Mesenchymal stem cell of adipose (primary cell): Measurements from ENCODE around the gene NHLRC3.

- CAGE, long polyA plus RNA: no peak
Measured at GRCh38 chr13:36417926-36418401, 14.3 kb upstream of the CCNA1 start.

DNA sequence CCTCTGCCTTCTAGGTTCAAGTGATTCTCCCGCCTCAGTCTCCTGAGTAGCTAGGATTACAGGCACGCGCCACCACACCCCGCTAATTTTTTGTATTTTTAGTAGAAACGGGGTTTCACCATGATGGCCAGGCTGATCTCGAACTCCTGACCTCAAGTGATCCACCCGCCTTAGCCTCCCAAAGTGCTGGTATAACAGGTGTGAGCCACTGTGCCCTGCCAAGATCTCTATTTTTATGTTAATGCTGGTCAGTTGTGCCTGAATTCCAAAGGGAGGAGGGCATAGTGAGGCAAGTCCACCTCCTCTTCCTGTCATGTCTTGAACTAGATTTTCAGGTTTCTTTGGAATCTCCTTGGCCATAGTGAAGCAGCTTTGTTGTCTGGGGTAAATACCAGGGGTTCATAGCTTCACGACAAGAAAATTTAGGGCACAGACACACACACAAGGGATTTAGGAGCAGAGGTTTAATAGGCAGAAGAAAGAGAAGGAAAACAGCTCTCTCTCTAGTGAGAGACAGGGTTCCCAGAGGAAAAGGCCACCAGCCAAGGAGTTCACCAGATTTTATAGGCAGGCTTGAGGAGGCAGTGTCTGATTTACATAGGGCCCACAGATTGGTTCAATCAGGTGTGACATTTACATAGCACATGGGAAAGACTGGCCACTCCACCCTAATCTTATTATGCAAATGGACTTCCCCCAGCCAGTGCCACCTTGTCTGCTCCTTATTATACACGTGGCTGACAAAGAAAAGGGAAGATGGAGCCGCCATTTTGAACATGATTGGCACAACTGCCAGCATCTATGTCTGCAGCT lies 57.0 kb upstream of the RFXAP start:
- CAGE, long polyA plus RNA: no peak

DNA sequence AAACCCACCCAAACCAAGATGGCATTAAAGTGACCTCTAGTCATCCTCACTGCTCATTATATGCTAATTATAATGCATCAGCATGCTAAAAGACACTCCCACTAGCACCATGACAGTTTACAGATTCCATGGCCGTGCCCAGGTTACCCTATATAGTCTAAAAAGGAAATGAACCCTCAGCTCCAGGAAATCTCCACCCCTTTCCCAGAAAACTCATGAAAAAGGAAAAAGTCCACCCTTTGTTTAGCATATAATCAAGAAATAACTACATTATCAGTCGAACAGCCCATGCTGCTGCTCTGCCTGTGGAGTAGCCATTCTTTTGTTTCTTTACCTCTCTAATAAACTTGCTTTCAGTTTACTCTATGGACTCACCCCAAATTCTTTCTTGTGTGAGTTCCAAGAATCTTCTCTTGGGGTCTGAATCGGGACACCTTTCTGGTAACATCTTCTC lies 43.4 kb downstream of the RFXAP start:
- CAGE, long polyA plus RNA: no peak

GRCh38 chr13:37090917-37091448 lies 14.5 kb downstream of the CSNK1A1L start:
- CAGE, long polyA plus RNA: no peak

GRCh38 chr13:37471971-37472355 lies 126.6 kb downstream of the POSTN start:
- CAGE, long polyA plus RNA: no peak

- CAGE, long polyA plus RNA: no peak
Measured at GRCh38 chr13:38121307-38121595, 228.4 kb upstream of the UFM1 start.

- CAGE, long polyA plus RNA: no peak
Measured at GRCh38 chr13:39010387-39011414, 20.1 kb upstream of the STOML3 start.

- CAGE, long polyA plus RNA: no peak
Measured at GRCh38 chr13:39038157-39039060, at the start of gene NHLRC3. NHLRC3 (plus strand) TSS chr13:39038456.

DNA sequence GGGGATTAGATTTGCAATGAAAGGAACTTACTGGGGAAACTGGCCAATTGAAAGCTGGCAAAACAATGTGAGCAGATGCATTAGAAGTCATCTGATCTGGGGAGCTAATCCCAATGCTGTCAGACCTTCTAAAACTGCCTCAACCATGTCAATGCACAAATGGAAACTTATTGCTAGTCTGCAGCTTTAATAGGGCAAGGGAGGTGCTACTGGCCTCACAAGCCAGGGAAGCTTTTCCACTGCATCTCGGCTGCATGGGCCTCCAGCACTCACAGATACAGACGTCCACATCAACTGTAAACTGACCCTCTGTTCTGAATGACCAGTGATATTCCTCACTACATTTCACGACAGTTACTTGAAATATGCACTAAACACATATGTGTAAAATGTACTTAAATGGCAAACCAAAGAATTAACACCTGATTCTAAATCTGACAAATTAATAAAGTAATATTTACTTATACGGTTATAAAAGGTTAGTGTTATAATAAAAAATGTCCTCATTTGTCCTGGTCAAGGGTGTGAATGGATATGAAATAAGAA lies 154.0 kb downstream of the LHFPL6 start:
- CAGE, long polyA plus RNA: no peak

- CAGE, long polyA plus RNA: no peak
Measured at GRCh38 chr13:39452438-39452718, 150.6 kb downstream of the LHFPL6 start.

DNA sequence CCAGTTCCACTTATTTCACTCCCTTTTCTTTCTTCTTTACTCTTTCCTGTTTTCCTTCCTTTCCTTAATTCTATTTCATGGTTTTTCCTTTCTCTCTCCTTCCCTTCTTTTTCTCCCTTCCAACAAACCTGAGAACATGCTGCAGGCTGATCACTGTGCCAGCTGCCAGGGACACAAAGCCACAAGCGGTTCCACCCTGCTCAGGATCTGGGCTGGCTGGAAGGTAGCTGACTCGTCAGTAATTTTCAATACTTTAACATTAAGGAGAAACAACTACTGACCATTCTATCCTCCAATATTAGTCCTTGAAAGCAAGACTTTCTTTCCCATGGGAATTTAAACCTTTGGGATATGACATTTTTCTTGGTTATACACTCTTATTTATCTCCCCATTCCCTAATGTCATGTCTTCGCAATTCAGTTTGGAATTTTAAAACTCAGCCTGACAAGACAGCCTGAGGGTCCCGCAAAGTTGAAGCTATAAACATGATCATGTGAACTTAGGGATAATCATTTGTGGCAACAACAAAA lies 143.6 kb downstream of the LHFPL6 start:
- CAGE, long polyA plus RNA: no peak

DNA sequence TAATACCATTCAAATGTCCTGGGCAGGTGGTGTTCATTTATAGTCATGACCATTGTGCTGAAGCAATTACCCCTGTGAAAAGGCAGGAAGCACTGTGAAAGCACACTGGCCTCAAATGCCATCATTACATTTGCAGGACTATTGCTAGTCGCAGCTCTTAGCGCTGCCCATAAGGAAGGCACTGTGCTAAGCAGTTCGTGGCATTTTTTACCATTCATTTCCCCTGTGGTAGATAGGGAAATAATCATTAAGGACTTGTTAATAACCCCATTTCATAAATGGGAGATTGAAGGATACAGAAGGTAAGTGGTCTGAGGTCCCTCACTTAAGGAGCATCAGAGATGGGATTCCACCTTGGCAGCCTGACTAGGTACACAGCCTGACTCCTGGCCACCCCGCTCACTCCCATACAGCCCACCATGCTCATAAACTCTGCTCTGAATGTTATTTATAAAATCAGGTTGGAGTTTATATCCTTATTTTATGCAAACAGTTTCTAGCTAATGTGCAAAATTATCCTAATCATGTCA lies 108.8 kb downstream of the LHFPL6 start:
- CAGE, long polyA plus RNA: no peak

DNA sequence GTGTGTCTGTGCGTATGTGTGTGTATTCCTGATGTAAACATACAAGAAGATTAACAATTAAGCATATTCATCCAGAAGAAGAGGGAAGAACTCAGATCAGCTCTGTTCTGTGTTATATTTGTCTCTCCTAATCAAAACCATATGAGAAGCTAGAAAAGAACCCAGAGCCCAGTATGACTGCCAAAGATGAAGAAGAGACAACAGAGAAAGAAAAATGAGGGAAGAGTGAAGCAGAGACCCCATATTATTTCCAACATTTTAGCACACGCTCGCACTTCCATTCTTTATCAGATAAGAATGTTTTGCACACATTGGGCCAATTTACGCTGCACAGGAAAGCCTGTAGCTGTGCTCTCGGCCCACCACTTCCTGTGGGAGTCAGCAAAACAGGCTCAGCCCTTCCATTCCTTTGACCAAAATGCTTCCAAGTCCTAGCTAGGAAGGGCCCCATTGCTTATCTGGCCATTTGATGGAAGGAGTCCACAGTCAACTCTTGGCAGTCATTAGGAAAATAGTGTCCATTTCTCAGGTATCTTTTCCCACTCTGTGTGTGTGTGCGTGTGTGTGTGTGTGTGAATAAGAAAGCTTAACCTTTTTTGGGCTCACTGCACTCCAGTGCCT lies 237.3 kb downstream of the COG6 start:
- CAGE, long polyA plus RNA: no peak

DNA sequence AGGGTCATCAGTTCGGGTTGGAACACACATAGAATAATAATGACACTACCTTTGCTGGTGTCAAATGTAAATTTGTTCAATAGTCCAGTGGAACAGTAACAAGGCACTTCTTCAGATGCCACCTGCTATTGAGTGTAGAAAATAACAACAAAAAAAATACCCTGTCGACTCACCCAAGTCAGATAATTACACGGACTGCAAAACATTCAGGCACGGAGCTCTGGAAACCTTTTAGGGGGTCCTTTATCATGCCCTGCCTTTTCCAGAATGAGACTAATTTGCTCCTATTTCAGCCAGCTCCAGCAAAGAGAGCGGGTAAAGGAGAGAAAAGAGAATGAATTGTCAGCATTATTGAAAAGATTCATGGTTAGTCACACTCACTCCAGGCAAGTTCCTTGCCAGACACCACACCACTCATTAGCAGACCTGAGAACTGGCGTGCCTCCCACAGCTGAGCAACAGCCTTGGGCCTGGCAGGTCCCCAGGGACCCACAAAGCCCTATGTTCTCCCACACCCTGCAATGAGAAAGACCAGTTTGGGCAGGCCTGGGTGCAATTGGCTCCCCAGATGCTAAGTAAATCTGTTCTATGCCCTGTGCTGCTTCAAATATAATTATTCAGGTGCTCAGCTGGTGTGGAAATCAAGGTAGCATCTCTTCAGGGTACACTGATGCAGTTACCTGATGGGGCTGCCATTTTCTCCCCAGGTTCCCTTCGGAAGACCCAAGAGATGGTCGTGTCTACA lies 404.7 kb downstream of the COG6 start:
- CAGE, long polyA plus RNA: no peak

DNA sequence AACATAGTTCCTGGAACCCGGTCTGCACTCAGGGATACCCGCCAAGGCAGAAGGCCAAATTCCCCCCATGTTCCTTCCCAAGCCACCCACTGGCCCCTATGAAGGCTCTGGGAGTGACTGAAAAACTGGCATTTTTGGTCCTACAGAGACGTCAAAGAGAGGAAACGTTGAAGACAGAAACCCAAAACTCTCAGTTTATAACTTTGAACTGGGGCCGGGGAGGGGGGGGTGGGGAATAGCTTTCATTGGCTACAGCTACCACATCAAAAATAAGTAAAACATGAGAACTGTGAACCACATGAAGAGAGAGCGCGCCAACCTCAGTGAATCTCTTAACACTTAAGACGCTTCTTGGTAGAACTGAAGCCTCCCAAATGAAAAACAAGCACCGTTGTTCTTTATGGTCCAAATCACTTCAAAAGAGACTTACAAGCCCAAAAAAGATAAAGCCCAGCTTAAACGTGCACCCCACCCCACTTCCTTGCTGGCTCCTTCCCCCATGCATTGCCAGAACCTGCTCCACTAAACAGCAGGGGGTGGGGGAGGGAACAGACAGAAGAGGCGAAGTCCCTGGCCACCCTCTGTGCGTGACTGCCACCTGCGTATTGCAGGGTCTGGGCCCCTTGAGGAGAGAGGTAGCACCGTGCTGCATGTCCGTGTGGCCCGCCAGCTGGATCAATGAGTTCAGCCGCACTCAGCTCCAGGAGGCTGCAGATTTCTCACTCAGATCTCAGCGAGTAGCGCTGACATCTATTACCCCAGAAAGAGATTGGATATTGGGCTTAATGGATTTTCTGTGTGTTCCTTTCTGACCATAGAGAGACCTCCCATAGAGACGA lies 479.1 kb downstream of the FOXO1 start:
- CAGE, long polyA plus RNA: no peak

DNA sequence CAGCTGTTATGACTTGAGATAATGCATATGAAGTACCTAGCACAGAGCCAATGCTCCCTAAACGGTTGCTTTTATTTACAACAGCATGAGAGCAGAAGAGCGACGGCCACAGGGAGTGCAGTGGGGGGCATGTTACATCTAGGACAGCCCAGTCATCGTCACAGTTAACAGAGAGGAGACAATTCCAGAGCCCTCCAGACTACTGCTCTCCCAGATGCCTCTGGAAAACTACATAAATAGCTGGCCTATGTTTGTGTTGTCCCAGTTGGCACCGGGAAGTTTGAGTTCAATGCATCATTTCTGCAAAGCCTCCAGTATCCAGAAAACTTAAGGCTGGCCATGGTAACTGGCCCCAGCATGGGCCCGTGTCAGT lies 321.6 kb downstream of the FOXO1 start:
- CAGE, long polyA plus RNA: no peak

GRCh38 chr13:40345820-40346325 lies 320.6 kb downstream of the FOXO1 start:
- CAGE, long polyA plus RNA: no peak

DNA sequence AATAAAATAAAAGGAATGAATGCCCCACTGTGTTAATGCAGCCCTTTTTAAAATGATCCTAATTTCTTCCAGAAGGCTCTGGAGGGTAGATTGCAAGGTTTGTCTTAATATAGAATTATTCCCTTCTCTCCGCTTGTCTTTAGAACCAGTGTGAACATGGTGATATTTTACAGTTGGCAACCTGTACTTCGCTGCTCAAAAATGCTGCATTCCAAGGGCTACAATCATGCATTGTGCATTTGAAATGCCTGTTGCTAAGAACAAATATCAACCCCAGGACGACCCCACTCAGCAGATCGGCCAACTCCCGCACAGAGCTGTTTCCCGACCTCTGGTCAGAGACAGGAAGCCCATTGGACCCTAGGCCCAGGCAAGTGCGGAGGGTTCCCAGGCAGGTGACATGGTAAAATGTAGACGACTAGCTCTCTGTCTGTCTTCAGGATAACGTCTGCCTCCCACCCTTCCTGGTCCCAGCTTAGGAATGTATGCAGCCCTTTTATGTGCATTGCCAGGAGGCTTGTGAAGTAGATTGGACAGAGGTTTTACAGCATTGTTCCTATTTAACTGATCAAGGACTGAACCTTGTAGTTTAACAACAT lies 263.5 kb downstream of the FOXO1 start:
- CAGE, long polyA plus RNA: no peak

DNA sequence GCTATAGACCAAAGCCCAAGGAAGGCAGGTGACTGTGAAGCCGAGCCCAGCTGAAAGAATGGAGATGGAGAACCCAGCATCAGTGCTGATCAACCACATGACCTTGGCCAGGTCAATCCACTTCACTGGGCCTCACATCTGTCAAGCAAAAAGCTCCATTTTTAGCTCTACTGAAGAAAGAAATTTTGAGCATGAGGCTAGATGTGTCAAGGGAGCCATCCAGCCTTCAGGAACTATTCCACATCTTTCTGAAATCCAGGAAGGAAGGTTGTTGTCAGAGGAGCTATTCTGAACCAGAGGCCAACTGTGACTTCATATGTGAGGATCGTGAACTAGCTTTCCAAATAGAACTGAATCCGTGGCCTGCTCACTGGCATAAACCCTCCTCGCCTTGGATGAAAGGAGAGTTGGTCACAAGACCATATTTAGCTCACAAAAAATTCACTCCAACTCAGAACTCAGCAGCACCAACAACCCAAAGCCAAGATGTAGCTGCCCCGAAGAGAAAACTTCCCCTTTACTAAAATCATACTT lies 195.8 kb downstream of the FOXO1 start:
- CAGE, long polyA plus RNA: no peak

DNA sequence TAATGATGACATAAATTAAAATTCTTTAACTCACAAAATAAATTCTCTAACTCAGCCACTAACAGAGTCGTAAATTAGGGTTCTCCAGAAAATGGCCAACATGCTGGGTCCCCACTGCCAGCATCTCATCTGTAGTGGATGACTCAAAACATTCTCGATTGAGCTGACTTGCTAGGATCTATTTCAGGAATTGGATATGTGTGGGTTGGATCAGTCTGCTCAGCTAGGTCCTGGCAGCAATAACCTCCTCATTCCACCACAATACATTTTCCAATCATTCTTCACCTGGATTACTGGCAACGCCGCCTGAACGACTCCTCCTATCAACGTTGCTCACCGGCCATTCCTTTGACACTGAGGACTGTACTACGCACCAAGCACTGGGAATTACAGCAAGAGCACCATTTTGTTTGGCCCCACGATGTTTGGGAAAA lies 170.0 kb downstream of the FOXO1 start:
- CAGE, long polyA plus RNA: no peak